Uterus (tissue), 7 donors: ENCODE data around the gene COL24A1.

- PRO-cap, 4 experiments: no peak in any of the 4 experiments
- RAMPAGE, long total RNA, 2 experiments: no peak in any of the 2 experiments
- RRBS: no CpG with 5 or more reads among the region's 6 CpGs
Observed at GRCh38 chr1:82972920-82973266, 1026.0 kb downstream of the TTLL7 start.

- PRO-cap, 4 experiments: no peak in any of the 4 experiments
- RAMPAGE, long total RNA, 2 experiments: no peak in any of the 2 experiments
- RRBS: no CpG with 5 or more reads among the region's 6 CpGs
Observed at GRCh38 chr1:83641290-83641850, 357.6 kb downstream of the TTLL7 start.

DNA sequence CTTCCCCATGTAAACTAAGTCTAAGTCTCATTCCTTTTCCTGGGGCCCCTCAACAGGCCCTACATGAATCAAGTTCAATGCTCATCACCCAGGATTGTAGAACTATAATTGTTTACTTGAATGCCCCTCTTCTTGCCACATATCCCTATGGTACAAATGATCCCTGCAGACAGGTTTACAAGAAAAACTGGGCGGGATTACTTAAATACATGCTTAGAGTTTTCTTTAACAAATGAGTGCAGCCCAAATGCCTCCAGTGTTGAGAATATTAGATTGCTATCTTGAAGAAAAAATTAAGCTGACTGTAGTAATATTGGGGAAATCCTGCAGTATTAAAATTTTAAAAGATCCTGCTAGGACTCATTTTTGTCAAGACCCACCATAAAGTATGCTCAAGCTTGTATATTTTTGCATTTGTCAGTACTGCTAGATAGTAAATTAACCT lies 331.2 kb downstream of the TTLL7 start:
- PRO-cap, 4 experiments: peak in 1 of 4 experiments; most common plus-strand start position 183 of the sequence (in 1)
- RAMPAGE, long total RNA, 2 experiments: no peak in any of the 2 experiments
- RRBS: no CpG with 5 or more reads among the region's 1 CpG

DNA sequence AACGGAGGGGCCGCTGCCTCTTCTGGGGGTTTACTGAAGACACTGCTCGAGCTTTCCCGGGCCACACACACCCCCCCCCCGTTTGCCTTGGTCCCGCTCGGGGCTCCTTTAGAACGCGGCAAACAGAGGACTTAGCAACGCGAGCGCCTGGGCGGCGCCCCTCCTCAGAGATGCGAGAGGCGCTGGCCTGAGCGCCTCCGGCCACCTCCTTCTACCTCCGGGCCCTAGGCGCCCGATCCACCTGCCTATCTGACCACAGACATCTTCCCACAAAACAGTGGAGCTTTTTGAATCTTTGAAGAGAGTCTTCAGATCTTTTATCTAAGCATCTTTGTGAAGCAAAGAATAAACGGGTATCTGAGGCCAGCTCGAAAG lies 370 bp upstream of the TTLL7 start:
- PRO-cap, 4 experiments: peak in 4 of 4 experiments; most common plus-strand start position 137 of the sequence (in 4); most common minus-strand start position 172 of the sequence (in 1)
- RAMPAGE, long total RNA, 2 experiments: no peak in any of the 2 experiments
- RRBS: no CpG with 5 or more reads among the region's 23 CpGs

- PRO-cap, 4 experiments: no peak in any of the 4 experiments
- RAMPAGE, long total RNA, 2 experiments: no peak in any of the 2 experiments
- RRBS: no CpG with 5 or more reads among the region's 2 CpGs
Observed at GRCh38 chr1:84144926-84145539, 962 bp downstream of the PRKACB start.

DNA sequence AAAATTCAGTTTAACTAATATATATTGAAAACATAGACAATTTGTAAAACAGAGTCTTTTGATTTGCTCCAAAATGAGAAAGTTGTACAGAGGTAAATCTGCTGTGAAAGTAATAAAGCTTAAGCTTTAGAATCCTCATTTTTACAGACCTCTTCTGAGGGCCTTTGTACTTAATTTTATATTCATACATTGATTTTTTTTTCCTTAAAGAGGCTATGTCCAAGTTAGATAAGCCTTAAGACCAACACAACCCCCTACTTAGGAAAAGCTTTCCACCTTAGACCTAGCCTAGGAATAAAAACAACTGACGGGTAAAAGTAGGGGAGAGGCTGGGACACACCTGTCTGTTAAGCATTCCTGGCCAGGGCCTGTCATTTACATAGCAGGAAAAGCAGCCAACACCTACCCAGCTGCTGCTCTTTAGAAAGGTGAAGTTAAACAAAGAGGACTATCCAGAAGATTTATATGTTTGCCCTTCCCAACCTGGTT lies 29.2 kb upstream of the SAMD13 start:
- PRO-cap, 4 experiments: no peak in any of the 4 experiments
- RAMPAGE, long total RNA, 2 experiments: no peak in any of the 2 experiments
- RRBS: no CpG with 5 or more reads among the region's 1 CpG

- PRO-cap, 4 experiments: peak in 3 of 4 experiments; most common plus-strand start chr1:84603434 (in 3); most common minus-strand start chr1:84603326 (in 1)
- RAMPAGE, long total RNA, 2 experiments: no peak in any of the 2 experiments
- RRBS: no CpG with 5 or more reads among the region's 1 CpG
Observed at GRCh38 chr1:84603249-84603671, 29.0 kb upstream of the CTBS start.

GRCh38 chr1:84603858-84604453 lies 29.7 kb upstream of the CTBS start:
- PRO-cap, 4 experiments: peak in 4 of 4 experiments; most common plus-strand start chr1:84604037 (in 1); most common minus-strand start chr1:84603927 (in 3)
- RAMPAGE, long total RNA, 2 experiments: no peak in any of the 2 experiments
- RRBS: no CpG with 5 or more reads among the region's 10 CpGs

- PRO-cap, 4 experiments: peak in 1 of 4 experiments; most common plus-strand start chr1:84688858 (in 1)
- RAMPAGE, long total RNA, 2 experiments: no peak in any of the 2 experiments
- RRBS: no CpG with 5 or more reads among the region's 9 CpGs
Observed at GRCh38 chr1:84688425-84689078, 1.7 kb downstream of the SSX2IP start.

DNA sequence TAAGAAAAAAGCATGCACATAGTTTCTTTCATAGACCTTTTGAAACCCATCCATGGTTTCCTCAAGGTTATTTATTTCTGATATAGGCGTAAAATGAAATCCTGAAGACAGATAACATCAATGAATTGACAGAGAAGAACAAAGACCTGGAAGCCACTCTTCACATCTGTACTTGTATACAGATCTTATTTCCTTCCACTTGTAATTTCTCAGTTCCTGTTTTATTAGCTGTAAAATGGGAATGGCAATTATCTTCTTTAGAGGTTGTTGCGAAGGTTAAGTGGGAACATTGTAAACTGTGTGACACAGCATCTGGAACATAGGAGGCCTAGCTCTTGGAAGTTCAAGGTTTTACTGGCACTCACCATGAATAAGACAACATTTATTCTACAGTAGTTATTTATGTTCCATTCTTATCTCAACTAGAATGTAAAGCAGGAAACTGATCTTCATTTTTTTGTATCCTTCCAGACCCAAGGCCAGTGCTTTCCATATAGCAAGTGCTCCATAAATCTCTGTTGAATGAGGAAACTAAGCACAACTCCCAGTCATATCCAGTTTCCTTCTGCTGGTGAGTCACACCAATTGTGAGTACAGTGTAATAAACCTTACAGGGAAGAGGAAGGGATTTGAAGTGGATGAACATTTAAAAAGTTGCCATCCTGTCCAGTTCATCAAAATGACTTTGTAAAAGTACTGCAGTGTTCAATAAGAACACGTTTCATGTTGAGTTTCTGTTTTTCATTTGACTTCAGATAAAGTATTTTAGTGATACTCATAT lies 1.4 kb downstream of the BCL10 start:
- PRO-cap, 4 experiments: peak in 3 of 4 experiments; most common plus-strand start position 613 of the sequence (in 2); most common minus-strand start position 524 of the sequence (in 2)
- RAMPAGE, long total RNA, 2 experiments: no peak in any of the 2 experiments
- RRBS: no CpG with 5 or more reads among the region's 3 CpGs

DNA sequence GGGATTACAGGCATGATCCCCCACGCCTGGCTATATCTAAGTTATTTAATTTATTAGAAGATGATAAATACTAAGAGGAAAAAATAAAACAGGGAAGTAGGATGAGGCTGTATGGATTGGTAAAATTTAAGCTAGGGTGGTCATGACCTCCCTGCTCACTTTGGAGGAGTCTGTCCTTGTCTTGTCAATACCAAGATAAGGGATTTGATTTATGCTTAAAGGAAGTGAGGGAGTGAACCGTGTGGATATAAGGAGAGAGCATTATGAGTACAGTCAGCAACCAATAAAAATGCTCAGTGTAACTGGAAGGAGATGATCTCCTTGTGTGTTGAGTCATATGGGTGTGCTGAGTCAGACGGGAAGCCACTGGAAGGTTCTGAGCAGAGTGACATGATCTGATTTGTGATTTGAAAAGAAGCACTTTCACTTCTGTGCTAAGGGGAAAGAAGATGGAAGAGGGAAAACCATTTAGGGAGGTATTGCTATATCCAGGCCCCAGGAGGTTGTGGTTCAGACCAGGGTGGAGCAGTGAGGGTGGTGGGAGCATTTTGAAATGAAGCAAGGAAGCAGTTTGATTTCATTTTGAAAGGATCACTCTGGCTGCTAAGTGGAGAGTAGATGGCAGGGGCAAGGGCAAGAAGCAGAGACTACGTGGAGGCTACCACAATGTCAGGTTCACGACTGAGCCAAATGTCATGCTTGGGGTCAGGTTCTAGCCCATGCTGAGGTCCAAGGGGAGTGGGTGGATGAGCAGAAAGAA lies 2.5 kb upstream of the BCL10 start:
- PRO-cap, 4 experiments: peak in 2 of 4 experiments; most common plus-strand start position 388 of the sequence (in 1); most common minus-strand start position 265 of the sequence (in 1)
- RAMPAGE, long total RNA, 2 experiments: no peak in any of the 2 experiments
- RRBS: no CpG with 5 or more reads among the region's 5 CpGs

DNA sequence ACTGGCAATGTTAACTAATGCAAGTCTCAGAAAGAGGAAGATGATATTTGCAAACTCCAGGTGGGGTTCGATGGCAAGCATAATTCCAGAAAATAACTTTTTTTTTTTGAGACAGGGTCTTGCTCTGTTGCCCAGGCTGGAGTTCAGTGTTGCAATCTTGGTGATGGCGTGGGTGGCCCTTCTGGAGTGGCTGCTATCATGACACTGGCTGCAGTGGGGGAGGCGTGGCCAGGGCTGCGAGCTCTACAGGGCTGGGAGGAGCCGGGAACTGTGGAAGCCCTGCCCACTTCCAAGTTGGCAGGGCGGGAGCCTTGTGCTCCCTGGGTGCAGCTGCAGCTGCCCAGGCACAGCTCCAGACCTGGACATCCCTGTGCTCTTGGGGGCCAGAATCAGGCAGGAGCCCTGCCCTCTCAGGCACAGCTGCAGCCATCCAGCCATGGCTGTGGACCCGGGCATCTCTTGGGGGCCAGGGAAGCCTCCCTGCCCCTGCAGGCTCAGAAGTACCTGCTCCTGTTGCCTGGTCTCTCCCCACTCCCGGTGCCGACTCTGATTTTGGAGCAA lies 7.1 kb upstream of the BCL10 start:
- PRO-cap, 4 experiments: peak in 1 of 4 experiments; most common plus-strand start position 286 of the sequence (in 1); most common minus-strand start position 210 of the sequence (in 1)
- RAMPAGE, long total RNA, 2 experiments: no peak in any of the 2 experiments
- RRBS: 84% methylated on average over 2 of the region's 9 CpGs

- PRO-cap, 4 experiments: peak in 4 of 4 experiments; most common plus-strand start chr1:85569304 (in 1); most common minus-strand start chr1:85569313 (in 3)
- RAMPAGE, long total RNA, 2 experiments: no peak in any of the 2 experiments
- RRBS: no CpG with 5 or more reads among the region's 1 CpG
Observed at GRCh38 chr1:85569162-85569493, 11.4 kb upstream of the CCN1 start.

GRCh38 chr1:85582357-85582911 lies 1.9 kb downstream of the CCN1 start:
- PRO-cap, 4 experiments: peak in 3 of 4 experiments; most common plus-strand start chr1:85582559 (in 1); most common minus-strand start chr1:85582540 (in 2)
- RAMPAGE, long total RNA, 2 experiments: start-site peak on the plus strand in 1 of 2 experiments, at chr1:85582469-85582677 at its widest, 376 reads per replicate
- RRBS: no CpG with 5 or more reads among the region's 18 CpGs

DNA sequence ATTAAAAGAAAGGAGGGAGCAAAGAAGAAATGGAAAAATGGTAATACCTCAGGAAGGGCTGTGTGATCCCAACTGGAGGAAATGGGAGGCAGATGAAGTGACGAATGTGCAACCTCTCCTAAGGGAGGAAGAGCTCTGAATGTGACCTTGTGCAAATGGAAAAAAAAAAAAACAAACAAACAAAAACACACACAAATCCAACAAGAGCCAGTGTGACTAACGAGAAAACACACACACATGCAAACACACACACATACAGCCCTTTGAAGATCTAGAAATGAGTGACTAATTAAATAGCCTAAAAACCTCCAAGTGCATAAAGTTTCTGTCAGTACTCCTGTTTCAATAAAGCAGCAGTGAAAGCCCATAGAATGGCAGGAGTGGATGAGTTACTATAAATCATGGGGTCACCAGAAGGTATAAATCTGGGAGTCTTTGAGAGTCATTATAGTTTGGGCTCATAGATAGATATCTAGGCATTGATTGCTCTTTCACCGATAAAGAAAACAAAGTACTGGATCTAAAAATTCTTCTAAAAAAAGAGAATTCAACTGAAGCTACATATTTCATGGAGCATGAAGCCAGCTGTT lies 49.1 kb downstream of the CCN1 start:
- PRO-cap, 4 experiments: no peak in any of the 4 experiments
- RAMPAGE, long total RNA, 2 experiments: no peak in any of the 2 experiments
- RRBS: no CpG with 5 or more reads among the region's 3 CpGs

GRCh38 chr1:86155081-86155789 lies 1.3 kb downstream of the COL24A1 start:
- PRO-cap, 4 experiments: peak in 1 of 4 experiments; most common plus-strand start chr1:86155689 (in 1)
- RAMPAGE, long total RNA, 2 experiments: no peak in any of the 2 experiments
- RRBS: no CpG with 5 or more reads among the region's 38 CpGs

DNA sequence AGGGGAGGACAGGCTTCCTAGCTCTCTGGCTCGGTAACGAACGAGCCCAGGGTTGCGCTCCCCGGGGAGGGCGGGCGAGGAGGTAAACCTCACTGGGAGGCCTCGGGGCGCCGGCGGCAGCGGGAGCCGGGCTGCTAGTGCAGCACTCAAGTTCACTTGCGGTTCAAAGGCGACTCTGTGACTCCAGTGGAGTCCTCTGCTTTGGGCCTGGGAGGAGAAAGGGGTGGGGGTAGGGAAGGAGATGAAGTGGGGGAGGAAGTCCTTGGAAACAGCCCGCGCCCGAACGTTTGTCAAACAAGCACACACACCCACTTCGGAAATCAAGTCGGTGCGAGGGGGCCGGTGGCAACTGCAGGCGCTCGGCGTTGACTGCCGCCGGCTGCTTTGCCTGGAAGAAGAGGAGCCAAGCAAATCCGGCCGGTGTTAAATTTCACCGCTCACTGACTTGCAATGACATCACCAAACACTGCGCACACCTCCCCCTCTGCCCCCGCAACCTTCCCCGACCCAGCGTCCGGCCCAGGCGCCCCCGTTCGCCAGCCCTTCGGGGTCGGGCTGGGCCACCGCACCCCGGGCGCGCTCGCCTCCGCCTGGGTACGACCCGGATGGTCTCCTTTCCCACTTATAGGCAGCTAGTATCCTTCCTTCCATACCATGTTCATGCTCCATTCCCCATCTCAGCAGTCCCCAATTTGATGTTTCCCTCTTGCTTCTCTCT lies at the start of gene COL24A1:
TSS of gene COL24A1 (minus strand) at position 188 of the 718 bp plus-strand sequence.
- PRO-cap, 4 experiments: peak in 2 of 4 experiments; most common minus-strand start position 371 of the sequence (in 2)
- RAMPAGE, long total RNA, 2 experiments: no peak in any of the 2 experiments
- RRBS: 4% methylated on average over 24 of the region's 49 CpGs

GRCh38 chr1:86714063-86714453 lies 9.7 kb downstream of the SH3GLB1 start:
- PRO-cap, 4 experiments: no peak in any of the 4 experiments
- RAMPAGE, long total RNA, 2 experiments: no peak in any of the 2 experiments
- RRBS: no CpG with 5 or more reads among the region's 1 CpG

- PRO-cap, 4 experiments: no peak in any of the 4 experiments
- RAMPAGE, long total RNA, 2 experiments: no peak in any of the 2 experiments
- RRBS: no CpG with 5 or more reads among the region's 1 CpG
Observed at GRCh38 chr1:86746022-86746379, 41.6 kb downstream of the SH3GLB1 start.

- PRO-cap, 4 experiments: peak in 4 of 4 experiments; most common plus-strand start chr1:86915426 (in 4); most common minus-strand start chr1:86915170 (in 2)
- RAMPAGE, long total RNA, 2 experiments: no peak in any of the 2 experiments
- RRBS: 2% methylated on average over 17 of the region's 49 CpGs
Observed at GRCh38 chr1:86915016-86915861, 804 bp downstream of the HS2ST1 start.